GM12892 (cell line): ENCODE data around the genes MOSMO and CHP2.

DNA sequence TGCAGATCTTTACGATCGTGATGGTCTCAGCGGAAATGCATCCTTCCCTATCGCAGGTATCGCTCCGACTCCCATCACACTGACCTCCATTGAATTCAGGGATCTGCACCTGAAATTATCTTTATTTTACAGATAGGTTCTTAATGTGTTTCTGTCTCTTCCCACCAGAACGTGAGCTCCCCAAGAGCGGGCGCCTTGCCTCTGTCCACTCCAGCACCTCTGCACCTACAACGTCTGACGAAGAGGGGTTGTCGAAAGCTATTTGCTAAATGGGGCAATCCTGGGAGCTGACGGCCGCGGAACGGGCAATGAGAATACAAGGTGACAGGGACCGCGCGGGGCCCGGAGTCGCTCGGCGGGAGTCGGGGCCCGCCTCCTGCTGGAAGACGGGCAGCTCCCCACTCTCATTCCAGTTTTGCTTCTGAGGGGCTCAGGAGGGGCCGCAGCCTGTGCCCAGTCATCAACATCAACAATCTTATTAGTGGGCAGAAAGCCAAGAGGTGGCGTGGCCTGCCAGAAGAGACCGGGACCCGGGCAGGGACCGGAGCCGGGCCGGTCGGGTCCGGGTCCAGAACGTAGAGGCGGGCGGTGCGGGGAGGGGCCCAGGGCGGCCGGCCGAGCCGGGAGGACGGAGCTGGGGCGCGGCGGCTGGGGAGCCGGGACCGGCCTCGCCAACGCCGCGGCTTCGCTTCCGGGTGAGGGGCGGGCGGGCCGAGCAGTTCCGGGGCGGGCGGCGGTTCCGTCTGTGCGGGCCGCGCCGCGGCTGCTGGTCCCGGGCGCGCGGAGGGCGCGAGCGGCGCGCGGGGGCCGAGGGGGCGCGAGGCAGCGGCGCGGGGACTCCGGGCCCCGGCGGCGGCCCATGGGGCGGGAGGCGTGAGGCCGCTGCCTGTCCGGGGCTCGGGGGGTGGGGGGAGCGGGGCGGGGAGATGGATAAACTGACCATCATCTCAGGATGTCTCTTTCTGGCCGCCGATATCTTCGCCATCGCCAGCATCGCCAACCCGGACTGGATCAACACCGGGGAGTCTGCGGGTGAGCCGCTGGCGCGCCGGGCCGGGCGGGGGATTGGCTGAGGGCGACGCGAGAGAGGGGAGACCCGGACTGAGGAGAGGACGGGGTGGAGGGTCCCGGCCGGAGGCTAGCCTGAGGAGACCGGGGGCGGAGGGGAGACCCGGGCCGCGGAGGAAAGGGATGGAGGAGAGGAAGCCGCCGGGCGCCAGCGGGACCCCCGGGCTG, at the start of gene MOSMO:
Gene MOSMO, plus strand, starts transcription at position 736 of the 1,236 bp plus-strand sequence.
- RRBS: 3% methylated on average over 52 of the region's 126 CpGs

- RRBS: no CpG with 5 or more reads among the region's 10 CpGs
These were observed 16.7 kb upstream of the EEF2K start for GRCh38 chr16:22189198-22189875.

DNA sequence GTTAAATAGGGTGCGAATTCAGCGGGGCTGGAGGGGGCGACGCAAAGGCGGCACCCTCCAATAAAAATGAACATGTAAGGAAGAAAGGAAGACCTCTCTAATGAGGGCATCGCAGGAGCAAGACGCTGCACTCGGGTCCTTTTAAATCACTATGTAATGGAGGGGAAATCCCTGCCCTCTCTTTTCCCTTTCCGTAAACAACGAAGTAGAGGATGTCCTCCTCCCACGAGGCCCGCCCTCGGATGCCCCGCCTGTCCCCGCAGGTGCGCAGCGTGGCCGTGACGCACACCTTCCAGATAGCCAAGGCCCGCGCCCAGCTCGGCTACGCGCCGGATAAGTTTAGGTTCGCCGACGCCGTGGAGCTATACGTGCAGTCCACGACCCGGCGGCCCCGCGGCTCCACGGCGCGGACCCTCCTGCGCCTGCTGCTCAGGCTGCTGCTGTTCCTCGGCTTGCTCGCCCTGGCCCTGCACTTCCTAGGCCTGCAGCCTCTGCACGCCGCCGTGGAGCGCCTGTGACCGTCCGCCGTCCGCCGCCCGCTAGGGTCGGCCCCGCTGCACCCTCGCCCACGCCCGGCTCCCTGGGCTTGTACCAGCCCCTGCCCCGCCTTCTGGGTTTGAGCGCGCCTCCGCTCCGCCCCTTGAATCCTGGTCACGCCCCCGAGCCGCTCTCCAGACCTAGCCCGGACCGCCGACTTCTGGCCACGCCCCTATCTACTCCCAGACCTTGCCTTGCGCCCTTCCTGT, 16.0 kb upstream of the EEF2K start:
- RRBS: 0% methylated on average over 5 of the region's 69 CpGs

DNA sequence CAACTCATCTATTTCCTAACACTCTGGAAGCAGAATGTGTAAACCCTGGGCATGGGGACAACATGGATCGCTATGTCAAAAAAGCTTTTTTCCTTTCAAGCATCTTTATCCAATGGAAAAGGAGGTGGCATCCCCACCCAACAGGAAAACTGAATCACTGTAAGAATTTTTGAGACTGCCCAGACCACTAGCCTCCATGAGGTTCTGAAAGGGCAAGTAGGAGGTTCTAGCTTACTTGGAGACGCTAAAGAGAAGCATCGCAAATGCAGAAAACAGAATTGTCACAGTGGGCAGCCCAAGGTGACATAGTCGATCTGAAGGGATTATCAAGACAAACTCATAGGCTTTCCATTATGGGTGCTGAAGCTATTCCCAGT, 13.4 kb upstream of the EEF2K start:
- RRBS: no CpG with 5 or more reads among the region's 4 CpGs

DNA sequence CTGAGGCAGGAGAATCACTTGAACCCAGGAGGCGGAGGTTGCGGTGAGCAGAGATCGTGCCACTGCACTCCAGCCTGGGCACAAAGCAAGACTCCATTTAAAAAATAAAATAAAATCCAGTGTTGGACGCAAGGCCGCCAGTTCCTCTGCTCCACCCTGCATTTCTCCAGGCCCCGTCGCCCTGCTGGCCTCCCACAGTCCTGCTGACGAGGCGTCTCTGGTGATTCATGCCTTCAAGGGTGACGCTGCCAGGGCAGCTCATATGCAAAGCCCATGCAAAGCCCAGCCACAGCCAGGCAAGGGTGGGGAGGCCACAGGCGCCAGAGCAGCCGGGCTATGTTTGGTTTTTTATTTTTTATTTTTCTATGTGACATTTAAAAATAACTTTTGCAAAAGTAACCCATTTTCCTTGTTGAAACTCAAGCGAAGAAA, 6.5 kb upstream of the EEF2K start:
- RRBS: no CpG with 5 or more reads among the region's 13 CpGs

- RRBS: no CpG with 5 or more reads among the region's 11 CpGs
These were observed 11.8 kb downstream of the EEF2K start for GRCh38 chr16:22217819-22218389.

GRCh38 chr16:22297683-22298919, 892 bp downstream of the POLR3E start:
- RRBS: no CpG with 5 or more reads among the region's 59 CpGs

DNA sequence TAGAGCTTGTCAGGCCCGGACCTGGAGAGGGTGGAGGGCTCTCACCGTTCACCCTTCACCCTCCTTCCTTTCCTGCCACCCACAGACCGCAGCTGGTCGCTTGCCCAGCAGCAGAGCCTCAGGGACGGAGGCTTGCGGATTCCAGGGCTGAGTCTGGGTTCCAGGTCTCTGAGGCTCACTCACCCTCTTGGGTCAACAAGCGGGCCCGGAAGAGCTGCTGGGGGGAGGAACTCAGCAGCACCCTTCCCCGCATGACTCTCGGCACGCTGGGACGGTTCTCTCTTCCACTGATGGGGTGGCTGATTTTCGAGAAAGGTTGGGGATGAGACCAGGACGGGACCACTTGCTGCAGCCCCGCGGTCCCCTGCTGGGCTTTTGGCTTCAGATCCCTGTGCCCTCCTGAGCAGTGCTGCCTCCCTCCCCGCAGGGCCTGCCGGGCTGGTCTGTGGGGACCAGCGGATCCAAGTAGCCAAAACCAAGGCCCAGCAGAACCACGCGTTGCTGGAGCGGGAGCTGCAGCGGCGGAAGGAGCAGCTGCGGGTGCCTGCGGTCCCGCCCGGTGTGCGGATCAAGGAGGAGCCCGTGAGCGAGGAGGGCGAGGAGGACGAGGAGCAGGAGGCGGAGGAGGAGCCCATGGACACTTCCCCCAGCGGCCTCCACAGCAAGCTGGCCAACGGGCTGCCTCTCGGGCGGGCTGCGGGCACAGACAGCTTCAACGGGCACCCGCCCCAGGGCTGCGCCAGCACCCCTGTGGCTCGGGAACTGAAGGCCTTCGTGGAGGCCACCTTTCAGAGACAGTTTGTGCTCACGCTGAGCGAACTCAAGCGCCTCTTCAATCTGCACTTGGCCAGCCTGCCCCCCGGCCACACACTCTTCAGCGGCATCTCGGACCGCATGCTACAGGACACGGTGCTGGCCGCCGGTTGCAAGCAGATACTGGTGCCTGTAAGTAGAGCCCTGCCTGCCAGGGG, 28.4 kb downstream of the POLR3E start:
- RRBS: 80% methylated on average over 7 of the region's 54 CpGs

DNA sequence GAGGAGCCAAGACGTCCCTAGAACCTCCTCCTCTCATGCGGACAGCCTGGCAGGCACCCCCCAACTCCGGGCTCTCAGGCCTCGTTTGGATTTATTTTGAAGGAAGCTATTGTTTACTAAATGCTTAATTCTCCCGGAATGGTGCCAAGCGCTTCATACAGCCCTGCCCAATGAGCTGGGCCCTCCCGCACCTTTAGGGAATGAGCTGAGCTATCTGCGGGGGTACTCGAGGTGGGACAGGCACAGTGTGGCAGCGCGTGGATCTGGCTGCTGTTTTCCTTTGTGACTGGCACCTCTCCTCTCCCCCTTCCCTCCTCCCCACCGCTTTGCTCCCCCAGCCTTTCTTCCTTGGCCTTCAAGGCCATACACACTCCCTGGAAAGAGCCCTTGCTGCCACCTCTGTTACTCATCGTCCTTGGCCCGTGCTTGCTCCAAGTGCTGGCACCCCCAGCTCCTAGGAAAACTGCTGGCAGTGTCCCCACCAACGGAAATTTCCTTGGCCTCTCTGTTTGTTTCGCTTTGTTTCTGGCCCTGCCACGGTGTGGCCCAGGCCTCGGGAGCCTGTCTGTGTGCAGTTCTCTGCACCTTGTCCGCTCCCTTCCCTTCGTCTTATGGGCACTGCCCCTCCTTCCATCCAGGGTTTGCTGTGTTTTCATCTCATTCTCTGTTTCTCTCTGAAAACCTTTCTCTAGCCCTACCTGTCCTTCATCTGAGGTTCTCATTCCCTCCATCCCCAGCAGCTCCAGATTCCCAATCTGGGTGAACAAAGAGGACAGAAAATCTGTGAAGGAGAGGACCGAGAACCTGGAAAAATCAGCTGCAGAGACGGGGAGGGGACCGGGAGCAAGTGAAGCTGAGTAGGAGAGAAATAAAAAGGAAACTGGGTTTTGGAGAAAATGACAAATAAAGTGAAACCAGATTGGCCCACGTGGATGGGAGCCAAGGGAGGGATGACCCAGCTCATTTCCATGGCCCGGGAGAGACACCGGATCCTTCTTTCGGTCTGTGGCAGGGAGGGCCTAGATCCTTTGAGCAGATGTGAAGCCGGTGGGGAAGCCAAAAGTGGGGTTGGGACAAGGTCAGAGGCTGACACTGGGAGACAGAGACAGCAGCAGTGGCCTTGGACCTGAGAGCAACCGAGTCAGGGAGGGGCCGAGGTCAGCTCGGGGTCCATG, 50.2 kb upstream of the CDR2 start:
- RRBS: no CpG with 5 or more reads among the region's 31 CpGs

DNA sequence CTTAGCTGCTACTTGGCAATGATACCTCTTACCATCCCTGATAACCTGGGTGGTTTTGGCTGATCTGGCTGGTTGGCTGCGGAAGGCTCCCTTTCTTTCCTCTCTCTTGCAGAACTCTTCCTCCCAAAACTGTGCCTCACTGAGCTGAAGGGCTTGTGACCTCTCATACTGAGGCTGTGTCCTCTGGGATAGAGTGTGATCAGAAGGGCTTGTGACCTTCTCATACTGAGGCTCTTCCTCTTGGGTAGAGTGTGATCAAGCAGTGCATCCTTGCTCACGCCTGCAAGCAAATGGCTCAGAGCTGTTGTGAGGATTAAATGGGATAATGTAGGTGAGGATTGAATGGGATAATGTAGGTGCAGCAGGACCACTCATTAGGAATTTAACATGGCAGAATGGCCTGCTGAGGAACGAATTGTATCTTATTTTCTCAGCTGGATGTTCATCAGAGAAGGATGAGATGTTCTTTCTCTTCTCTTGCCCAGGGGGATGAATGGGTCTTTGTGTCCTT, 130.2 kb upstream of the HS3ST2 start:
- RRBS: no CpG with 5 or more reads among the region's 3 CpGs

DNA sequence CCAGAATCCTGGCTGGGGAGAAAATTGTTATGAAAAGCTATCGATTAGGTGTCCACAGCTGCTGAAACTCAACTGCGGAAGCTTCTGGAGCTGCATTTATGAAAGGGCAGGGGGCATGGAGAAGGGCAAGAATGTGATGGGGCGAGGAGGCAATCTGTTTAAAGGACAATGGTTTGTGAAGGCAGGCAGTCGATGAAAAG, 24.5 kb downstream of the HS3ST2 start:
- RRBS: no CpG with 5 or more reads among the region's 4 CpGs

DNA sequence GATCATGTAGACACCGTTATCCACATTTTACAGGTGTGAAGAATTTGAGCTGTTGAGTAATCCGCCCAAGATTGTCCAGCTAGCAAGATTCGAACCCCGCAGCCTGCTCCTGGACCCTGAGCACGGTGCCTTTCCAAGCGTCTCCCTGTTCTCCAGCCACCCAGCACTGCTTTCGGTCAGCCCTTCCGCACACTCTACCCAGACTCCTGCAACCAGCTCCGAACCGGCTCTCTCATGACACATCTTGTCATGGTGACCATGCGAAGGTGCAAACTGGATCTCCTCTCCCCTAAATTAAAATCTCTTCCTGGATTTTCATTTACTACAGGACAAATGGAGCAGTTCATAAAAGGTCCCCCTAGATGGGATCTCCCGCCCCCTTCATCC, 91.0 kb downstream of the USP31 start:
- RRBS: no CpG with 5 or more reads among the region's 12 CpGs

- RRBS: no CpG with 5 or more reads among the region's 12 CpGs
These were observed 3.9 kb downstream of the USP31 start for GRCh38 chr16:23144978-23146174.

DNA sequence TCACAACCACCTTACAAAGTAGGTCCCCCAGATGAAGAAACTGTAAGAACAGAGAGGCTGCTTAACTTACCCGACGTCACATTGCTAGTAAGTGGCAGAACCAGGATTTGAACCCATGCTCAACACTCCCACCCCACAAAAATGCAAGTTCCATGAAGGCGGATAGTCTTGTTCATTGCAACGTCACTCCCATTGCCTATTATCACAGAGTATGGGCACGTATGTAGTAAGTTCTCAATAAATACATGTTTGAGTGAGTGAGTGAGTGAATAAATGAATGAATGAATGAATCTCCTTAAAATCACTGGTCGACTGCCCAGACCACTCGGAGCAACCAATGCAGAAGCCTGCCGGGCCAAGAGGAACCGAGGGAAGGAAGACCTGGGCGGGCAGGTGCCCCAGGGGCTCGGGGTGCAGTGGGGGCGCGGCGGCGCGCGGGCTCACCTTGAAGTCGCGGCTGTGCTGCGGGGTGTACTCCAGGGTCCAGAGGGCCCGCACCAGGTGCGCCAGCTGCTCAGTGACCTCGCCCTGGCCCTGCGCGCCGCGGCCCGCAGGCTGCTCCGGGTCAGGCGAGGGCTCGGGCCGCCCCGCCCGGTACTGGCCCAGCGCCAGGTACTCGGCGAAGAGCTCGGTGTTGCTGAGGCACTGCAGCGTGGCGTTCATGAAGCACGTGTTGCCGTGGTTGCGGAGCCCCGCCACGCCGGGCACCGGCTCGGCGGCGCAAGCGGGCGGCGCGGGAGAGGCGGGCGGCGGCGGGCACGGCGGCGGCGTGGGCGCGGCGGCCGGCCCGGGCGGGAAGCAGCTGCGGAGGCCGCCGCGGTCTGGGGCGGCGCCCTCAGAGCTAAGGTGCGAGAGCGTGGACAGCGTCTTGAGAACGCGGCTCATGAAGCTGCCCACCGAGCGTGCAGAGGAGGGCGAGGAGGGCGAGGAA, 793 bp downstream of the USP31 start:
- RRBS: no CpG with 5 or more reads among the region's 83 CpGs

- RRBS: no CpG with 5 or more reads among the region's 9 CpGs
These were observed 15.3 kb downstream of the SCNN1B start for GRCh38 chr16:23317257-23317920.

DNA sequence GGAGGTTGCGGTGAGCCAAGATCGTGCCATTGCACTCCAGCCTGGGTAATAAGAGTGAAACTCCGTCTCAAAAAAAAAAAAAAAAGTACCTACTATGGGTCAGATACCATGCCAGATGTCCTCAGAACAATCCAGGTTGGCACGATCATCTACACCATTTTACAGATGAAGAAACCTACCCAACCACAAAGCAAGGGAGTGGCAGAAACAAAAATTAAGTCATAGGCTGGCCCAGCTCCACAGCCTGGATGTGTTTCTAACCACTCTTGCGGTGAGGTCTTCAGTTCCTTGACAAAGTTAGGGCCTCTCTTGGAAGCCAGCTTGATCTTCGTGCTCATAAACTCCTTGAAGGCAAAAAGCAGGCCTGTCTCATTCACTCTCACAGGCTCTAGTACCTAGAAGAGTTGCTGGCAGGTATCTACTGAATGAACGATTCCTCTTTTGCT, 6.3 kb downstream of the GGA2 start:
- RRBS: no CpG with 5 or more reads among the region's 7 CpGs

DNA sequence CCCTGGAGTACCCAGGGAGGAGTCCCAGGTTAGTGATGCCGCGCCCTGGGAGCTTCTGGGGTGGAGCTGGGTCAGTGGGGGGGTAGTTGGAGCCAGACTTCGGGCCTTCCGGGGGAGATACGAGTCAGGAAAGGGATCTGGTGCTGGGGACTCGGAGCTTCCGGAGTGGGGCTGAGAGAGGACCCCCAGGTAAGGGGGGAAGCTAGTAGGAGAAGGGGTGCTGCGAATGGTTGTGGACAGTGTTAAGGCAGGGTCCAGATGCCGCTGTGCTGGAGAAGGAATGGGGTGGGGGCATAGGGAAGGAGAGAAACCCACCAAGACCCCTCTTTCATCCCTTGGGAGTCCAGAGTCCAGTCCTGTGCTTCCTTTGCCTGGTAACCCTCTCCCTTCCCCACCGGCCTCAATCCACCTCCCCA, 957 bp downstream of the PLK1 start:
- RRBS: 0% methylated on average over 2 of the region's 10 CpGs

GRCh38 chr16:23688488-23689075, 9.9 kb downstream of the PLK1 start:
- RRBS: no CpG with 5 or more reads among the region's 3 CpGs

GRCh38 chr16:23729622-23730241, 16.7 kb upstream of the ERN2 start:
- RRBS: no CpG with 5 or more reads among the region's 7 CpGs

GRCh38 chr16:23754462-23755249, at the start of gene CHP2:
CHP2 (plus strand) TSS chr16:23755026.
- RRBS: 27% methylated on average over 24 of the region's 73 CpGs